ENCODE measurements around a stretch of chr5.

GRCh38 chr5:149406538-149407525 is 27.7 kb upstream of the IL17B start:
- PRO-cap, 2 experiments: no peak in any of the 2 experiments

DNA sequence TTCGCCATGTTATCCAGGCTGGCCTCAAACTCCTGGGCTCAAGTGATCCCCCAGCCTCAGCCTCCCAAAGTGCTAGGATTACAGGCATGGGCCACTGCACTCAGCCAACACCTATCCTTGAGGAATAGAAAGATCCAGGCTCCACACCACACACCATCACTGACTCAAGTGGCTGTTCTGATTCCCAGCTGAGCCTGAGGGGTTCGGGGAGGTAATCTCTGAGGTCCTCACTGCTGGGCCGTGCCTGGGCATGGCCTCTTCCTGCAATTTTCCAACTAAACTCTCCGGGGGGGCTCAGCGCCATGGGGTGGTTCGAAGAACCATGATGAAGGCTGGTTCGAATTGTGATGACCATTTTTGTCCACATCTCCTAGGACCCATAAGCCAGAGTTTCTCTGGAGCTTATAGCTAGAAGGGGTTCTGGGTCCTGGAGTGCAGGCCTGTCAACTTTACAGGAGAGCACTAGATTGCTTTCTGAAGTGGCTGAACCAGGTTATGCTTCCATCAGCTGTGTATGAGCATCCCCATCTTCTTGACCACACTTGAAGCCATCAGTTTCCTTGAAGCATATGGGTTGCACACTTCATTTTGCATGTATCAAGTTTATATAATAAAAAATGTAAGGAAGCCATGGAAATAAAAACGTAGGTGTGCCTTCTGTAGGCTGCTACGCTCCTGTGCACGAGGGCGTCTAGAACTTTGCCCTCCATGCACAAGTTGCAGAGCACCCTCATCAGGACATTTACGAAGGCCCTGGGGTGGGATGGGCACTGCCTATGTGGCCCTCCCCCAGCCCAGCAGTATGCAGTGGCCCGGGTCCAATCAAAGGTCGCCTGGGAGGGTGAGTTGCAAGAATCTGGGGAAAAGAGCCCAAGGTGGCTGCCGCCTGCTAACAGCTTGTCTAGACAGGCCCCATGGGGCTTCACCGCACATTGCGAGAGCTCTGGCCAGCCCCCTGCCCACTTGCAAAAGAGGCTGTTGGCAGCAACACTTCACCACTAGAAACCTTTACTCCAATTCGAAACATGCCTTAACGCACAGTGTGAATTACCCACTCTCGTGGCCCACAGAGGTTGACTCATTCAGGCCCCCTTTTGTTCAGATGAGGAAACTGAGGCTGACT is 31.3 kb upstream of the IL17B start:
- PRO-cap, 2 experiments: no peak in any of the 2 experiments

DNA sequence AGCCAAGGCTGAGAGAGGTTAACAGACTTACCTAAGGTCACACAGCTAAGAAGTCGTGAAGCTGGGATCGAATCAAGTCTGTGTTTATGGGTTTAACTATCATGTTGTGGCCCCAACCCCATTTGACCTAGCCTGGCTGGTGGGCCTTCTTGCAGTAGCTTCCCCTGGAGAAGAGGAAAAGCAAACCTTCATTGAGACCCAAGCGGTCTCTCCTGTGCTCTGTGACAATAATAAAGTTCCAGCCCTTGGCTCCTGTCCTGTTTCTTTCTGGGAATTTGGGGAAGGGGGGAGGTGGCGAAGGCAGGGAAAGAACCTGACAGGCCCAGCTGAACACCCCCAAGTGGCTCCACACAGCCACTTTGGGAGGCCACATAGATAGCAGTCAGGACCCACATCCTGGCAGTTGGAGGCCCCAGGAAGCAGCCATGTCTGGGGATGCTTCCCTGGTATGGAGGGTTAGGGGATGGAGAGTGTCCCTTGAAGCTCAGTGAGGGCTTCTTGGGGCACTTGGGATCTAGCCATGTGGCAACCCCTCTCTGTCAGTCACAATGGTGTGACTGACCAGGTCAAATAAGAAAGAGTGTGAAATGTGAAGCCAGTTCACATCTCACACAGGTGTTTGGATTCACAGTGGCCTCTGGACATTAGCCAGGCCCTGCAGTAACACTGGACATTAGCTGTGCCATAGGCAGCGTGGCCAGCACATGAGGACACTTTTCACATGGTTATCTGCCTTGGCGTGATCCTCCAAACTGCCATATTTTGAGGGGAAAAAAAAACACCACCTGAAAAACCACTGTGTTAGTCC is 53.7 kb upstream of the IL17B start:
- PRO-cap, 2 experiments: no peak in any of the 2 experiments

DNA sequence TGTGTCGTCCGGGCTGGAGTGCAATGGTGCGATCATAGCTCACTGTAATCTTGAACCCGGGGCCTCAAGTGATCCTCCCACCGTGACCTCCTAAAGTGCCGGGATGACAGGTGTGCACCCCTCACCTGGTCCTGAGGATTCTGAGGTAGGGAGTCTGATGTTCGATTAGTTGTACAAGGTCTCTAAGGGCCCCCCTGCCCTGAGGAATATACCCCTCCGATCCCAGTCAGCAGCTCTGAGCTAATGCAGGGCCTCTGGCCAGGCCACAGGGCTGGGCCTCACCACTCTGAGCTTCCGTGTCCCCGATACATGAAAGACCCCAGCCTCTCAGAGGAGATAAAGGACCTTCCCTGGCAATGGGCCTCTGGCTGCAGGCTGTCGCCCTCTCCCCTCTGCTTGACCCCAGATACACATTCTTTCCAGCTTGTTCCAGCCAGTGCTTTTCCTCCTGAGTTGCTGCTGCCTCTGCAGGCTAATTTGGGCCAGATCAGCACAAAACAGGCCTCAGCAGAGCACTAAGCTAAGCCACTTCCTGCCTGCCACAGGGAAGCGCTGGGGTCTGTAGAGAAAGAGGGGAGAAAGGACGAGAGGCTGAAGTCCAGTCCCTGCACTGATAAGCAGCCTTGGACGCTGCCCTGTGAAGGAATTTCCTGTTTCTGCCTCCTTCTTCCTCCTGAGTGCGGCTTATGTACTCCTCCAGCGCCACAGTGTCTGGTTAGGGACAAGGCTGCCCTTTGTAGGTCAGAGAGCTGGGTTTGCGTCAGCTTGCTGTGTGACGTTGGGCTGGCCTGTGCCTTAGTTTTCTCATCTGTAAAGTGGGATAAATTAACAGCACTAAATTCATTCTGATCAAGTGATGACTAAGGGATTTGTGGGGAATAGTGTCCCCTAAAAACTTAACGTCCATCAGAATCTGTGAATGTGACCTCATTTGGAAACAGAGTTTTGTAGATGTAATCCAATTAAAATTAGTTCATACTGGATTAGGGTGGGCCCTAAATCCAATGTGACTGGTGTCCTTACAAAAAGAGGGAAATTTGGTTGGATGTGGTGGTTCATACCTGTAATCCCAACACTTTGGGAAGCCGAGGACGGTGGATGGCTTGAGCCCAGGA is 73.1 kb upstream of the IL17B start:
- PRO-cap, 2 experiments: no peak in any of the 2 experiments

DNA sequence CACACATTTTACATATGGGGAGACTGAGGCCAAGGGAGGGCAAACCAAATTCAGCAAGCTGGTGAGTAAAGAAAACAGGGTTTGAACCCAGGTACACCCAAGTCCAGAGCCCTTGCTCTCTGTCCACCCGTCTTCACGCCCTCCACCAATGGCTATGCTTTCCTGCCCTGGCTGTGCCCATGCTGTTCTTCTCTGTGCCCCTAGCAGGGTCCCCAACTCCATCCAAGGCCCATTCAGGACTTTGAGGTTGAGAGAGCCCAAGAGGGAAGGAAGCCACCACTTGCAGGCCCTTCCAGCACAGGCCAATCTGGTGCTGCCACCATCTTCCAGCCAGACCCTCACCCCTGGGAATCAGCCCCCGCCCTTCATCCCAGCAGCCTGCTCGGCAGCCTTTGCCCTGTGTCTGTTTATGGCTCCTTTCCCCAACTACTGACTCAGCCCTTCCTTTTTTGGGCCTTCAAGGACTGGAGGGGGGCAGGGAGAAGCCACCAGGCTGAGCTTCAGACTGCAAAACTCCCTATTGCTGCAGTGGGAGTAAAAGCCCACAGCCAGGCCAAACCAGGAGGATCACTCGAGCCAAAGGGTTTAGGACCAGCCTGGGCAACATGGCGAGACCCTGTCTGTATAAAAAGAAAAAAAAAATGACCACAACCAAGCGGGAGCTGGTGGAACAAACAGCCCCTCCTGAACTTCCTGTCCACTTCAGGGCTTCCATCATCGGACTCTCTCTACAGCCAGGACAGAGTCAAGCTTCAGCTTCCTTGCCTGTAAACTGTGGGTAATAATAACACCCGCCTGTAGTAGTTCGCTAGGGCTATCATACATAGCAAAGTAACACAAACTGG is 85.7 kb upstream of the IL17B start:
- PRO-cap, 2 experiments: no peak in any of the 2 experiments

- PRO-cap, 2 experiments: no peak in any of the 2 experiments
Measured at GRCh38 chr5:149474254-149474882, 76.9 kb downstream of the CSNK1A1 start.

- PRO-cap, 2 experiments: peak in 1 of 2 experiments; most common minus-strand start chr5:149496828 (in 1)
Measured at GRCh38 chr5:149496084-149497359, 54.7 kb downstream of the CSNK1A1 start.

DNA sequence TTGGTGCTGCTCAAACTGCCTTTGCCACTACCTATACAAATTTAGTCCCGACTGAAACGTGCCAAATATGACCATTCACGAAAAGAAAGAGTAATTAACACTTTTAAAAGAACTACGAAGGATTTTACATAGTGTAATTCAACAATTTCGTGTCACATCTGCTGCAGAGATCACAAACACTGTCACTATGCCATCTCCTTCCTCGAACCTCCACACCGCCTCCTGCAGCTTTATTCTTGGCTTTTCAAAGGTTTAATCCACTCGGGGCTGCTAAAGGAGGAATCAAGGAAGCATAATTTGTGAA is 2.0 kb downstream of the CSNK1A1 start:
- PRO-cap, 2 experiments: peak in 2 of 2 experiments; most common minus-strand start position 207 of the sequence (in 1)

- PRO-cap, 2 experiments: no peak in any of the 2 experiments
Measured at GRCh38 chr5:149609324-149609883, 28.1 kb downstream of the ARHGEF37 start.

GRCh38 chr5:149675483-149676527 is 54.3 kb upstream of the PPARGC1B start:
- PRO-cap, 2 experiments: no peak in any of the 2 experiments

GRCh38 chr5:149792936-149793819 is 63.1 kb downstream of the PPARGC1B start:
- PRO-cap, 2 experiments: no peak in any of the 2 experiments

GRCh38 chr5:149798348-149798912 is 68.3 kb downstream of the PPARGC1B start:
- PRO-cap, 2 experiments: no peak in any of the 2 experiments

GRCh38 chr5:149839747-149840354 is 104.7 kb downstream of the PDE6A start:
- PRO-cap, 2 experiments: no peak in any of the 2 experiments

GRCh38 chr5:149995966-149996473 is 4.4 kb downstream of the TIGD6 start:
- PRO-cap, 2 experiments: no peak in any of the 2 experiments

GRCh38 chr5:150053039-150053772 is 33.1 kb downstream of the CSF1R start:
- PRO-cap, 2 experiments: peak in 1 of 2 experiments; most common plus-strand start chr5:150053357 (in 1); most common minus-strand start chr5:150053295 (in 1)

DNA sequence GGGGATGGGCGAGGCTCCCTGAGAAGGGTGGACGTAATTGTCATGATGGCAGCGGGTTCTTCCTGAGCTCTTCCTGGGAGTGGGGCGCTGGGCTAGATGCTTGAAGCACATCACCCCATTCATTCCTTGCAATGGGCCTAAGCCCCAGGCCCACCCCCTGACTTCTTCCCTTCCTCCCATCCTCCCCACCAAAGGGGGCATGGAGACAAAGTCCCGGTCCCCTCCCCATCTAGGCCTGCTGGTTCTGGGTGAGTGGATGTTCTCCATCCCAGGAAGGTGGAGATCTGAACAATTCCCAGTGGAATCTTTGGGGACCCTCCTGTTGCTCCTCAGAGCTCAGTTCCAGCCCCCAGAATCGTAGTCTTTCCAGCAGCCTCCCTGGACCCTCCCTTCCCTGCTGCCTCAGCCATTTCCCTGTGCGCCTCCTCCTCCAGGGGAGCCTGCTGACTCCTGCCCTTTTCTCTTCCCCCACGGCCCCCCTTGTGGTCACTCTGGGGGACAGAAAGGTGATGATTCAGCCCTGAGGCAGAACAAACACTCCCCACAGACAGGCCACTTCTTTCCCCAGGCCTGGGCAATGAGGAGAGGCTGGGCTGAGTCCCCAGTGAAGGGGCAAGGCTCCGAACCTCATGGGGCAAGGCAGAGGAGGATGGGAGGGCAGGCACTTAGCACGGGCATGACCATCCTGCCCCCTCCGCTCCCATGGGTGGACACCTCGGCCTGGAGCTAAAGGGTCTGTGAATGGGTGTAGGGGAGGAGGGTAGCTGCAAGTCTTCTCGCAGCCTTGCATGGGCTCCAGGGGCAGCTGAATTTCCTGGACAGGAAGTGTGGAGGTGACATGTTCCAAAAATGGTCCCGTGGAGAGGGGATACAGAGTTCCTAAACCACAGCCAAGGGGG is 21.1 kb downstream of the CSF1R start:
- PRO-cap, 2 experiments: no peak in any of the 2 experiments

GRCh38 chr5:150115464-150116138 is 29.2 kb upstream of the CSF1R start:
- PRO-cap, 2 experiments: no peak in any of the 2 experiments

DNA sequence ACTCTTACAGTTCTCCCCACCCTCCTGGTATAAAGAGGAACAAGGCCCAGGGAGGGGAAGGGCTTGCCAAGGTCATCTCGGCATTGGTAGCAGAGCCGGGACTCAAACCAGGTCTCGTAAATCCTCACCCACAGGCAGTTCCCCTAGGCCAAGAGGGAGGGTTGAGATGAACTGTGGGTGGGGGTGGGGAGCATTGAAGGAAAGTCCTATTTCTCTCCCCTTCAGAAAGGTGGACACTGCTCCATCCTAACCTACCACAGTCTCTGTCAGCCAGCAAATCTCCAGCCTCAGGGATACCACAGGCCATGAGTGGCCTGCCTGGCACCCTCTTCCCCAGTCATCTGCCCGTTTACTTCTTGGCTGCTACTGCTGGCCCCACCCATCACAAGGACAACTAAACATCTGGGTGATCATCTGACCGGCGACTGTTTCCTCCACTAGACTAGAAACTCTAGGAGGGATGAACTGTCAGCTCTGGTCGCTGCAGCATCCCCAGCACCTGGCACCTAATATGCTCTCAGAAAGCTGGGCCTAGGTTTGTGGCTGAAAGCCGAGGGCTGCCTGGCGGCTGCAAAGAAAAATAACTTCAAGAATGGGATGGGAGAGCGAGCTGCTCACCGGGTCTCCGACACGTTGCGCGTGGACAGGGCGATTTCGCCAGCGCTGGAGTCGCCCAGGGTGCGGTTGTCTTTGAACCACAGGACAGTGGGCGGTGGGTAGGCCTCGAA is 23.3 kb downstream of the PDGFRB start:
- PRO-cap, 2 experiments: peak in 2 of 2 experiments; most common minus-strand start position 343 of the sequence (in 2)

GRCh38 chr5:150147283-150148288 is 8.1 kb downstream of the PDGFRB start:
- PRO-cap, 2 experiments: no peak in any of the 2 experiments

DNA sequence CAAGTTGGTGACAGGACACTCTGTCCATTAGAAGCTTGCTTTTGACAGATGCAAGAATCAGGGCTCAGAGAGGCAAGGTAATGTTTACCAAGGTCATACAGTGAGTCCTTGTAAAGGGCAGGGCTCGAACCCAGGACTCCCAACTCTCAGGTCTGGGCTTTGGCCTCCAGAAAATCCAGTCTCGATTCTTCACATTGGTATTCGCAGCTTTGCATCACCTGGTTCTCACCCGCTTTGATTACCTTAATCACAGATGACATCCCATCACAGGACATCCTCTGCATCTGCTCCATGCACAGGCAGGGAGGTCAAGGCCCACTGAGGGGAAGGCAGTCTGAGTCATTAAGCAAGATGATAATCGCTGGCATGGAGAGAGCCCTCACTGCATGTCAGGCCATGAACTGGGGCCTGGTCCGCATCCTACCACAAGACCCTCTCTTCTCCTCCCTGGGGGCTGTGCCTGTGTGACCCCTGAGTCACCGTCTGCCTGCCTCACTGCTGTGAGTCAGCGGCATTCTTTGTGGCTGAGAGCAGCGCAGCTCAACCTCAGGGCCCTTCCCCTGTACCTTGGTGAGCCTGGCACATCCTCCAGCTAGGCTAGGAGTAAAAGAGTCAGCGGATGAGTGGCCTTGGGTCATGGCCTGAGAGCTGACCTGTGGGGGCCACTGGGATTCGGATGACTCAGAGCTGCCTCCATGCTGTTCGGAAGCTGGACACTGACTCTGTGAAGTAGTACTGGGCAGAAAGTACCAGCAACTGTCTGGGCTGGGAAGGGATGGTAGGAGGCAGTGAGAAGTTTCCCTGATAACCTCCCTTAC is 14.3 kb upstream of the ARSI start:
- PRO-cap, 2 experiments: peak in 2 of 2 experiments; most common minus-strand start position 144 of the sequence (in 1)

Measured in monocyte (primary cell).